Omental fat pad (tissue), 4 donors: ENCODE measurements around the gene NEURL1B.

DNA sequence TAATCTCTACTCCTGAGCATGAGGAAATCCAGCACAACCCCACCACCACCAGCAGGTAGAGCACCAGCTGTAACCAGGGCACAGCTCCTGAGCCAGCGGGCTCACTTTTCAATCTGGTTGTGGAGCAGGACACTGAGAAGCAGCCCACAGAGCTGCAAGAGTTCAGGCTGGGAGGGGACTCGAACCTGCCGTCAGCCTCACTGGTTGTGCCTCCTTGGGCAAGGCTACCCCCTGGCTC, 10.0 kb upstream of the GABRP start:
- PRO-cap, result no peak
- RAMPAGE, long total RNA, 4 experiments, result no peak in any of the 4 experiments

DNA sequence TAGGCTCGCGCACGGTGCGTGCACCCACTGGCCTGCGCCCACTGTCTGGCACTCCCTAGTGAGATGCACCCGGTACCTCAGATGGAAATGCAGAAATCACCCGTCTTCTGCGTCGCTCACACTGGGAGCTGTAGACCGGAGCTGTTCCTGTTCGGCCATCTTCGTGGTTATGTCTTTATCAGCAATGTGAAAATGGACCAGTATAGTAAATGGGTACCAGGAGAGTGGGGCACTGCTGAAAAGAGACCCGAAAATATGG, 219.3 kb upstream of the TLX3 start:
- PRO-cap, result no peak
- RAMPAGE, long total RNA, 4 experiments, result no peak in any of the 4 experiments

GRCh38 chr5:171391062-171392283, 3.8 kb downstream of the NPM1 start:
- PRO-cap, result no peak
- RAMPAGE, long total RNA, 4 experiments, result no peak in any of the 4 experiments

DNA sequence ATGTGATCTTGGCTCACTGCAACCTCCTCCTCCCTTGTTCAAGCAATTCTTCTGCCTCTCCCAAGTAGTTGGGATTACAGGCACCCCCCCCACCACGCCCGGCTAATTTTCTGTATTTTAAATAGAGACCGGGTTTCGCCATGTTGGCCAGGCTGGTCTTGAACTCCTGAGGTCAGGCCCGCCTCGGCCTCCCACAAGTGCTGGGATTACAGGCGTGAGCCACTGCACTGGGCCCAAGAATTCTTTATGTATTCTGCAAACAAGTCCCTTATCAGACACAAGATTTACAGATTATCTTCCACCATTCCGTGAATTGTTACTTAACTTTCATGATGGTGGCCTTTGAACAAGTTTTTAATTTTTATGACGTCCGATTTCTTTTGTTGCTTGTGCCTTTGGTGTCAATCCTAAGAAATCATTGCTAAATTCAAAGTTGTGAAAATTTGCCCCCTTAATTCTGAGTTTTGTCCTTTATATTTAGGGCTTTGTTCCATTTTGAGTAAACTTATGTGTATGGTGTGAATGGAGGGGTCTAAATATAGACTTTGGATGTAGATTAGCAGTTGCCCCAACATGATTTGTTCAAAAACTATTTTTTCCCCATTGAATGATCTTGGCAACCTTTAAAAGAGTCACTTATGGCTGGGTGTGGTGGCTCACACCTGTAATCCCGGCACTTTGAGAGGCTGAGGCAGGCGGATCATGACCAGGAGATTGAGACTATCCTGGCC, 10.4 kb downstream of the NPM1 start:
- PRO-cap, result no peak
- RAMPAGE, long total RNA, 4 experiments, result no peak in any of the 4 experiments

- PRO-cap, result no peak
- RAMPAGE, long total RNA, 4 experiments, result no peak in any of the 4 experiments
These were observed 158.8 kb downstream of the FGF18 start for GRCh38 chr5:171578206-171578749.

DNA sequence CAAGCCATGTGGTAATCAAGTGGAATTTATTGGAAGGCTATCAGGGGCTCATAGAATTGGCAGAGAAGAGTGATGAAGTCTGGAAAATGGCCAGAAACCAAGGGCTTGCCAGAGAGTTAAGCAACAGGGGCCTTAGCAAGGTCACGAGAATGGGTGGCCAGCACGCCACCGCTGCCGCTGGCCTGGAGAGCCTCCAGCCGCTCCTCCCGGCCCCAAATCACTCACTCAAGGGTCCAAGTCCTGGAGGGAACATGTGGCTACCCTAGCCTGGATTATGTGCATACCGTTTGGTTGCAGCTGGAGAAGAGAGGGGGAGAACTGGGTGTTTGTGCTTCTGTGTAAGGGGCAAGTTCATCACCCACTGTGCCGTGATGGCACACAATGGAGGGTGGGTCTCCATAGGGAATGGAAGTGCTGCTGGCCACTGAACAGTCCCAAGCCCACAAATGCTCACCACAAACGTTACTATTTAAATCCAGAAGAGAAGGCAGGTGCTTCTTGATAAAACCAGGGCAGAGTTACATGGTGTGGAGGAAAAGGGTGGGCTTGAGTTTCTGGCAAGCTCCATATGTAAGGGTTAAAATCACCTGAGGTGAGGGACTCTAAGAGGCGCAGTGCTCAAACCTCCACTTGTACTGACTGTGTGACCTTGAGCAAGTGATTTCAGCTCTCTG, 47.9 kb upstream of the SMIM23 start:
- PRO-cap, result no peak
- RAMPAGE, long total RNA, 4 experiments, result no peak in any of the 4 experiments

- PRO-cap, result no peak
- RAMPAGE, long total RNA, 4 experiments, result no peak in any of the 4 experiments
These were observed 40.1 kb downstream of the FBXW11 start for GRCh38 chr5:171966056-171966940.

- PRO-cap, result no peak
- RAMPAGE, long total RNA, 4 experiments, result no peak in any of the 4 experiments
These were observed 903 bp downstream of the FBXW11 start for GRCh38 chr5:172005330-172006140.

DNA sequence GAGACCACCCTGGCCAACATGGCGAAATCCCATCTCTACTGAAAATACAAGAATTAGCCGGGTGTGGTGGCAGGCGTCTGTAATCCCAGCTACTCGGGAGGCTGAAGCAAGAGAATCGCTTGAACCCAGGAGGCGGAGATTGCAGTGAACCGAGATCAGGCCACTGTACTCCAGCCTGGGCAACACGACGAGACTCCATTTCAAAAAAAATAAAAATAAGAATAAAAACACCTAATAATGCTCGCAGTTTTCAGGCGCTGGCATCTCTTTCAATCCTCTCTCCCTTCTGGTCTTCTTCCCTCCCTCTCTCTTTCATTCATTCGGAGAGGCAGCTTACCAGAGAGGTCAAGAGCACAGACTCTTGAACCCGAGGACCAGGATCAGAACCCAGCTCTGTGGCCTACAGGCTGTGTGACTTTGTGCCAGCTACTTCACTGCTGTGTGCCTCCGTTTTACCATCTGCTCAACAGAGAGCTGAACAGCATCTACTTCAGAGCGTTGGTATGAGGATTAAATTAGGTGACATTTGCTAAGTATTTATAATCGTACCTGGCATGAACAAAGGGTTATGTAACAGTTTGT, 87.3 kb downstream of the STK10 start:
- PRO-cap, result no peak
- RAMPAGE, long total RNA, 4 experiments, result no peak in any of the 4 experiments

DNA sequence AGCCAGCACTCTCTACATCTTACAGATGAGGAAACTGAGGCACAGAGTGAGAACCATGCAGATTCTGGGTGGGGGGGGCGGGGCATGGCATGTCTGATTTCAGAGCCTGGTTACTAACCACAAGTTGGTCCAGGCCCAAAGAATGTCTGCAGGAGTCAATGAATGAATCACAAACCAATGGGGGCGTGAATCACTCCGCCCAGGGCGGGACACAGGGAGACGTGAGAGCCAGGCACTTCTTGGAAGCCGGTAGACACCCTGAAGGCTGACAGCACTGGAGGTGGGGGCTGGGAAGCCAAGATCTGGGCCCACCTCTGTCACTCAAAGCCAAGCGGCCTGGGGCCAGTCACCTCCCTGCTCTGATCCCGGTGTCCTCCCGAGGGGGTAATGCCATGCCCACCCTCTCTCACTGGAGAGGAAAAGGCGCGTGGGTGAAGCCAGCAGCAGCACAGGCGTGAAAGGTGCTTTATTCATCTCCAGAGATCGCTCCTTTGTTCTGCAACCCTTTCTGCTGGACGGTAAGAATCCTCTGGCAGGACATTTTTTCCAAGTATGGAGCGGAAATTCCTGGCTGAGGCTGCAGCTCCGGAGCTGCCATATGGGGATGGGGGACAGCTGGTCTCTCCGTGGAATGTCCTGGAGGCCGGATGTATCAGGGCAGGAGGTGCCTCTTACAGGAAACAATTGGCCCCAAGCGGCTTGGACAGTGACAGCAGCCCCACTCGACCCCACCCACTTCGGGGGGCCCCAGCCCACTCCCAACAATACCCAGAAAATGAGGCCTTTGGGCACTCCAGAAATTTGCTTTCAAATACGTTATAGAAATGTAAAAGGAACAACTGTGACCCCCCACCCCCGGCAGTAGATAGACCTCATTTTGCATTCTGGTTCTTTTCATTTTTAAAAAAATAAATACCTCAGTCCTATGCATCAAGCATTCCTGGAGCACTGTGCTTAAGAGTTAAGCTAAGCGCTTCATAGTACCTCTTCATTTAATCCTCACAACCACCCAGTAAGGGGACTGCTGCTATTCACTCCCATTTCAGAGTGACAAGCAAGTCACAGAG, 84.8 kb downstream of the STK10 start:
- PRO-cap, result no peak
- RAMPAGE, long total RNA, 4 experiments, result no peak in any of the 4 experiments

- PRO-cap, result no peak
- RAMPAGE, long total RNA, 4 experiments, result no peak in any of the 4 experiments
These were observed 40.2 kb downstream of the STK10 start for GRCh38 chr5:172147576-172148374.

GRCh38 chr5:172175250-172175998, 12.6 kb downstream of the STK10 start:
- PRO-cap, result no peak
- RAMPAGE, long total RNA, 4 experiments, result no peak in any of the 4 experiments

DNA sequence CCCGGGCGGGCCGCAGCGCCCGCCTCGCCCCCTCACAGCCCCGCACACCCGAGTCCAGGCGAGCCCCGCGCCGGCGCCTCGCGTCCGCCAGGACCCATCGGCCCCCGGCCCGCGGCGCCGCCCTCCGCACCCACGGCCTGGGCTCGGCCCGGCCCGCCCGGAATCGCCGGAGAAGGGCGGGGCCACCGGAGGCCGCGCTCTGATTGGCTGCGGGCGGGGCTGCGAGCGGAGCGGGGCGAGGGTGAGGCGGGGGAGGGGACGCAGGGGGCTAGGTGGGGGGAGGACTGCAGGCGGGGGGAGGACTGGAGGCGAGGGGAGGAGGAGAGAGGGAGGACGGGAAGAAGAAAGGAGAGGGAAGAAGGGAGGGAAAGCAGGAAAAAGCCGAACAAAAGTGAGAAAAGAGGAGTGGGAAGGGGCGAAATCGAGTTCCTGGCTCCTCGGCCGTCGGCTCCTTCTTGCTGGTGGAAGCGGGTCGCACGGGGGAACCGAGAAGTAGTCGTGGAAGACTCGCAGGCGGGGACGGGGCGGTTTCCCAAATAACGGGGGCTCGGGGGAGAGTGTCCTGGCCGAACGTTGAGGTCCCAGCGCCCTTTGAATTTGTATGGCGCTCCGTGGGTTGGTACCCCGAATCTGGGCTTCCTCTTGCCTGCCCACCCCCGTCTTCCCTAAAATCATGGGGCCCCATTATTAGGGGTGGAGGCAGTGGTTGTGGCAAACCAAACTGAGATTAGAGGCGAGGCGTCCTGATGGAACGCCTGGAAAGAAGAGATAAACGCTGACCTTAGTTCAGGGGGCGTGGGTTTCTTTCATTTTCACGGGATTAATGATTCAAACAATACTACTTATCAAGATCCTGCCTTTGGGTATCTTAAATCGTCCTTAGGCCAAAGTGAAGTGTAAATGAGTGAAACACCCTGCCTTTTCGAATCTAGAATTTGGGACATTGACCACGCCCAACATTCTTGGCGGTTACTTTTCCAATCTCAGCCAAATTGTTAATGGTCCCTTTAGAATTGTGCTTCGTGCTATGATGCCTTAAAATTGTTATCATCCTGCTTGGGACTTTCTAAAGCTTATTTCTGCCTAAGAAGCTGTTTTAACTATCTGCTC, 744 bp upstream of the UBTD2 start:
- PRO-cap, result bidirectional peak, plus-strand start at position 341 of the sequence, minus-strand start at position 165 of the sequence
- RAMPAGE, long total RNA, 4 experiments, result no peak in any of the 4 experiments

DNA sequence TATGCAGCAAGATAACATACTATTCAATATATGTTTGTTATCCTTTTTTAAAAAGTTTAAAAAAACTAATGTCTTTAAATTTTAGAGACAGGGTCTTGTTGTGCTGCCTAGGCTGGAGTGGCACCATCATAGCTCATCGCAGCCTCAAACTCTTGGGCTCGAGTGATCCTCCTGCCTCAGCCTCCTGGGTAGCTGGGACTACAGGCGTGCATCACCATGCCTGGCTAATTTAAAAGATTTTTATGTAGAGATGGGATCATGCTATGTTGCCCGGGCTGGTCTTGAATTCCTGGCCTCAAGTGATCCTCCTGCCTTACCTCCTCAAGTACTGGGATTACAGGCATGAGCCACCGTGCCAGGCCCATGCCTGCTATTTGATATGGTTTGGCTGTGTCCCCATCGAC, 68.6 kb upstream of the UBTD2 start:
- PRO-cap, result no peak
- RAMPAGE, long total RNA, 4 experiments, result no peak in any of the 4 experiments

- PRO-cap, result no peak
- RAMPAGE, long total RNA, 4 experiments, result no peak in any of the 4 experiments
These were observed 43.0 kb downstream of the SH3PXD2B start for GRCh38 chr5:172411310-172411804.

- PRO-cap, result no peak
- RAMPAGE, long total RNA, 4 experiments, result no peak in any of the 4 experiments
These were observed 56.4 kb upstream of the NEURL1B start for GRCh38 chr5:172584728-172585074.

DNA sequence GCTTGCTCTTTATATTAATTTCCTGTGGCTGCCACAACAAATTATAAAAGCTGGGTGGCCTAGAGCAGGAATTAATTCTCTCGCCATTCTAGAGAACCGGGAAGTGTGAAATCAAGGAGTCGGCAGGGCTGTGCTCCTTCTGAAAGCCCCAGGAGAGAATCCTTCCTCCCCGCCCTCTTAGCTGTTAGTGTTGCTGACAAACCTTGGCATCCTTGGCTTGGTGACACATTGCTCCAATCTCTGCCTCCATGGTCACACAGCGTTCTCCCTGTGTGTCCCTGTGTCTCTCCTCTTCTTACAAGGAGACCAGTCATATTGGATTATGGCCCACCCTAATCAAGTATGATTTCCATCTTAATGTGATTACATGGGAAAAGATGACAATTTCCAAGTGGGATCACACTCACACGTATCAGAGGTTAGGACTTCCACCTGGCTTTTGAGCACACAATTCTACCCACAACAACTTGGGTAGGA, 55.9 kb upstream of the NEURL1B start:
- PRO-cap, result no peak
- RAMPAGE, long total RNA, 4 experiments, result no peak in any of the 4 experiments

DNA sequence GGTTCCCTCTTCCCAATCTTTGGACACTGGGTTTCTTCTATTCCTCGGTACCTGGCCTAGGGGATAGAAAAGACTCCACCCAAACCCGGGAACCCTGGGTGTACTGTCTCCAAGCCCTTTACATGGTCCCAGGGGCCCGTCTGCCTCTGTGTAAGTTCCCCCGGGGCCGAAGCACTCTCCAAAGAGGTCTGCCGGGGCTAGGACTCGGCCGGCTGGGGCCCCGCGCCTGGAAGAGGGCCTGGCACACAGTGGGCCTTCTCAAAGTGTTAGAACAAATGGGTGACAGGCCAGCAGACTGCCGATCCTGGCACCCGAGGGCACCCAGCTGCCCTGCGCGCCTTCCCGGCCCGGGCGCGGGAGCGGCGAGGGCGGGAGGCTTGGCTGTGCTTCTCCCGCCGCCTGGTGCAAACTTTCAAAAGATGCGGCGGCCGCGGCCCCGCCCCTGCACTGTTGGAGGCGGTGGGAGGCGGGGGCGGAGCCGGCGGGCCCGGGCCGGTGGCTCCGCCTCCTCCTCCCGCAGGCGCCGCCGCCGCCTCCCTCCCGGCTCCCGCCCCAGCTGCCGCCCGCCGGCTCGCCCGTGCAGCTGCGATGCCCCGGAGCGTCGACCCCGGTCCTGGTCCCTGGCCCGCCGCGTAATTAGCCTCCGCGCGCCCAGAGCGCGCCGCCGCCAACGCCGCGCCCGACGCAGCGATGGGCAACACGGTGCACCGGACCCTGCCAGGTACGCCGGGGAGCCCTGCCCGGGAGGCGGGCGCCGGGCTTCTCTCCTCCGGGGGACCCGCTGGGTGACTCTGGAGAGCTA, at the start of gene NEURL1B:
NEURL1B (plus strand) TSS at position 547 of the 802 bp plus-strand sequence.
- PRO-cap, result no peak
- RAMPAGE, long total RNA, 4 experiments, result no peak in any of the 4 experiments

DNA sequence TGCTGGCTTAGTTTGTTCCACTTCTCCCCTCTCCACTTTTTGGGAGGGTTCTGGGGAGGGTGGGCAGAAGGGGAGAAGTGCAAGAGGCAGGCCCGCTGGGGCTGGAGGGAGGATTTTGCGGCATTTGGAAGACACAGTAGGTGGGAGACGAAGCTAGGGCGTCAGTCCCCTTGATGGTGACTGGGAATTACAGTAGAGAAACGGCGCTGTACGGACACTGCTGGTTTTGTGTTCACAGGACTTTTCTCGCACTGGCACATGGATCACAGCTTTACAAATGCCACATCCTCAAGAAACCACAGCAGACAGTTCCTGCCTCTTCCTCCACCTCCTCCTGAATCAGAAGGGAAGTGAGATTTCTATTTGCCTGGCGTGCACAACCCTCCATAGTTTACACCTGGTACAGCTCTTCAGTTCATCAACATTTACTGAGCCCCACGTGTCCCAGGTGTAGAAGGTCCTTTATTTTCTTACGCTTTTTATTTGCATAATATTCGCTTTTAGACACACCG, 60.6 kb downstream of the NEURL1B start:
- PRO-cap, result no peak
- RAMPAGE, long total RNA, 4 experiments, result no peak in any of the 4 experiments

DNA sequence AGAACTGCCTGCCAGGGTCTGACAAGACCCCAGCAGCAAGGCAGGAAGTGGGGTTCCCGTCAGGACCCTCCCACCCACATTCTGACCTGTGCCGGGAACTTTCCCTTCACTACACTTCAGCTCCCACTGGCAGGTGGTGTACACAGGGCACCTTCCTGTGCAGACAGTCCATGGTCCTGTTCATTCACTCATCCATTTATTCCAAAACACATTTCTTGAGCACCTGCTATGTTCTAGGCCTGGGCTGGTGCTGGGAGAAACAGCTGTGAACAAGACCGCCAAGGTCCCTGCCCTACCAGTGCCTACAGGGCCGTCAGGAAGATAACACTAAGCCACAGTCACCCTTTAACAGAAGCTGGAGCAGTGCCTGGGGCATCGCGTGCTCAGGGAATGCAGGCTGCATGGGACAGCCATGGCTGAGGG, 19.3 kb downstream of the DUSP1 start:
- PRO-cap, result no peak
- RAMPAGE, long total RNA, 4 experiments, result no peak in any of the 4 experiments